Measurements from ENCODE around the gene C9orf57.

DNA sequence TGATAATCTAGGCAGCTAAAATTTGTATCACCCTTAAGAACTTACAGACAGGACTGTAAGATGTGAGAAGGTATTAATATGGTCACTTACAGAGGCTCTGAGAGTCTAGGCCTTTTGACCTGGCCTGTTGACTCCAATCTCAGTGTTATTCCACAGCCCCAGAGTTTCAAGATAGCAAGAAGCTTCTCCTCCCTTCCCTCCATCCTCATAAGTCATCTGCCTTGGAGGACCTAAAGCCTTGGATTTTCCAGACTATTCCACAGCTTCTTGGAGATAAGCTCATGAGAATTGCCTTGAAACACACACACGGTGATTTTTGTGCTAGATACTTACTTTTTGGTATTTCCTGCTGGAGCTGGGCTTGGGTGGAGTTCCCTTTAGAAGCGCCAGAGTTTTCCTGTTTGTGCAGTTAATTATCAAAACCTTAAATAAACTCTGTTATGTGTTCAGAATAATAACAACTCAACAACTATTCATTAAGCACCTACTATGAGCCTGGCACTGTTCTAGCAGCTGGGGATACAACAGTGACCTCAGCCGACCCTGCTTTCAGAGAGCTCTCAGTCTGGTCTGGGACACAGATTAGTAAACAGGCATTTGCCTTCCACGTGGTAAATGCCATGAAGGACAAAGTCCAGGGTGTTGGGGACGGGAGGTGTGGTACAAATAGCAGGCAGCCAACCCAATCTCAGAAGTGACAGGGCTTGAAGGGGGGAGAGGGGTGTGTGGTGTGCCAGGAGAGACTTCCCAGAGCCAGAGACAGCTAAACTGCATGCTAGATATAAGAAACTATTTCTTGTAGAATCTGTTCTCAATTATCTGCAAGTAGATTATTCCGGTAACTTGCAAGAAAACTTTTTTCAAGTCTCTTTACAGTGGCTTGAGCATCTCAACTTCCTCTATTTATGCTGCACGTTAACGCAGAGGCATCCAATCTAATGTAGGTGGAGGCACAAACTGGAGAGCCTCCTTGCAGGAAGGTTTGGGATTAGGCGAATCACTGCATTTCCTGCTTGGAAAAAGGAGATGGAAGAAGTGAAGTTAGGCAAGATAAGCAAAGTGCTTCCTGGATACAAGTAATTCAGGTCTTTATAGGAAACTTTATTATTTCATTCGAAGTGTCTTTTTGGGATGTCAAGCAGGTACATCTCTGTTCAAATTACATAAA is 55.9 kb upstream of the KLF9 start:
- PRO-cap, 2 experiments, result no peak in any of the 2 experiments
- RAMPAGE, long total RNA, 4 experiments, result no peak in any of the 4 experiments

- PRO-cap, 2 experiments, result no peak in any of the 2 experiments
- RAMPAGE, long total RNA, 4 experiments, result no peak in any of the 4 experiments
Measured at GRCh38 chr9:70475216-70475702, 60.8 kb upstream of the KLF9 start.

GRCh38 chr9:70480165-70481053 is 66.0 kb upstream of the KLF9 start:
- PRO-cap, 2 experiments, result peak in 2 of 2 experiments; most common plus-strand start chr9:70480772 (in 1); most common minus-strand start chr9:70480862 (in 2)
- RAMPAGE, long total RNA, 4 experiments, result start-site peak on the plus strand in 1 of 4 experiments, at chr9:70480768-70480796 at its widest, 5 reads per replicate; start-site peak on the minus strand in 2 of 4 experiments, at chr9:70480471-70480527 at its widest, 8 to 14 reads per replicate

- PRO-cap, 2 experiments, result no peak in any of the 2 experiments
- RAMPAGE, long total RNA, 4 experiments, result no peak in any of the 4 experiments
Measured at GRCh38 chr9:70589551-70590500, 175.4 kb upstream of the KLF9 start.

DNA sequence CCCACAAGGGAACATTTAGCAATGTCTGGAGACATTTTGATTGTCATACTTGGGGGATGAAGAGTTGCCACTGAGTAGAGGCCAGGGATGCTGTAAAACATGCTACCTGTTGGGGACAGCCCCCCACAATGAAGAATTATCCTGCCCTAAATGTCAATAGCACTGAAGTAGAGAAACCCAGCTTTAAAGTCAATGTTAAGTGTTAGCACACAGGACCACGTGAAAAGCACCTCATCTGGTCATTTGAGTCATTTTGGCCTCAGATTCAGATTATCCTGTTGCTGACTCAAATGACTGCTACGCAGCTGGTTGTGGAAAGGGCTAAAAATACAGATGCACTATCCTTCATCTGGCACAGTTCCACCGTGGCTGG is 195.0 kb upstream of the KLF9 start:
- PRO-cap, 2 experiments, result no peak in any of the 2 experiments
- RAMPAGE, long total RNA, 4 experiments, result no peak in any of the 4 experiments

DNA sequence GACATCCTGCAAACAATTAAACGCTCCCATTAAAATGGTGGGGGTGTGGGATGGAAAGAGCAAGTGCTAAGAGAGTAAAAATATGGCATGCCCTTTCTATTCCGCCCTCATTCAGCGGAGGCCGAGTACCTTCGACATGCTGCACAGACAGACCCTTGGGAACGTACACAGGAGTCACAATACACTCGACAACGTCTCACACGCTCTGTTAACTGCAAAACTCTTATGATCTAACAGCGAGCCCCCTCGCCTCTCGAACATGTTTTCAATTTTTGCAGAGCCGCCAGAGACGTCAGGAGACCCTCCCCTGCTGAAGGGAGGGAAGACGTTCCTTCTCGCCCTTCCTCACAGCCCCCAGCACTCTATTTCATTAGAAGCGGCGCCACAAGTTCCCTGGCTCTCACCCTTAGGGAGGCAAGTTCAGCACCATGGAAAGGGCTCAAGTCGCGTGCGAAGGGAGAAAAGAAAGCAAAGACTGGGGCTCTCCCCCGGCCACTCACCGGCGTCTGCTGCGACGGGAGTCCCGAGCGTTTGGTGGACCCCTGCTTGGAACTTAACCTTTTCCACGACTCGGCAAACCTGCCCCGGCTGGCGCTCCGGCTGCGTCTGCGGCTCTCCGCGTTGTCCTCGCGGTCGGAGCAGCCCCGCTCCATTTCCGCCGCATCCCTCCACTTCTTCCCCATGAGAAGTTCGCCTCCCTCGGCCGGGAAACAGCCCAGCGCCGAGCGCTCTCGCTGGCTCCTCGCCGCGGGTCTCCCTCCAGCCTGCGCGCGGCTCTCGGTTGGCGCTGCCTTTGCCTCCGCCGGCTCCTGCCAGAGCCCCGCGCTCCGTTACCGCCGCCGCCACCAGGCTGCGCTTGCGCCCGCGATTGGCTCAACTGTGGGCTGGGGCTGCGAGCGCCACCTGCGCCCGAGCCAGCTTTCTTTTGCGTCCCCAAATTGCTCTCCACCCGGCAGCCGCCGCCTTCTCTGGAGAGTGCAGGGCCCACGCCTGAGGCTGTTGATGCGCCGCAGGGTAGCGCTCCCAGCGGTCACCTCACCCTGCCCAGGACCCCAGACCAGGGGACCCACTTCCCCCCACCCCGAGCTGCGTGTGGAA is 321.8 kb downstream of the CEMIP2 start:
- PRO-cap, 2 experiments, result no peak in any of the 2 experiments
- RAMPAGE, long total RNA, 4 experiments, result no peak in any of the 4 experiments

DNA sequence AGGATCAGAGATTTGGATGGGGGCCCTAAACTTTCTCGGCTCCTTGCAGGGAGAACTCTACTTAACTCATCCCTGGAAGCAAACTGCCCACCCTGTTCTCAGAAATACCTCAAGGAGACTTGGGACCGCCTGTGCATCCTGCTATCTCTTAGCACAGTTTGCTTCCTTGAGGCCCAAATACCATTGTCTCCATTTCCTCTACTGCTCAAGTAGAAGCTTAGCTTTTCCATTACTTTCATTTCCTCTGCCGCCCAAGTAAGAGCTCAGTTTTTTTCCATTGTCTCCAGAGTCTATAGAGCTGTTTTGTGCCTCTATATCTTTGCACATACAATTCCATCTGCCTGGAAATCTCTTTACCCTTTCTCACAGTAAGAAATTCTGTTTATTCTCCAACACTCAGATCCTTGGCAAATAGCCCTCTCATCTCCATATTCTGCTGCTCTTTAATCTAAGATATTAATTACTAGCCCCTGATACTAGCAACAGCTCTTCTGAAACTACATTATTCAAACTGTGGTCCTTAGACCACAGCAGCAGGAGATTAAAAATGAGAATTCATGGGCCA is 137.8 kb downstream of the CEMIP2 start:
- PRO-cap, 2 experiments, result no peak in any of the 2 experiments
- RAMPAGE, long total RNA, 4 experiments, result no peak in any of the 4 experiments

DNA sequence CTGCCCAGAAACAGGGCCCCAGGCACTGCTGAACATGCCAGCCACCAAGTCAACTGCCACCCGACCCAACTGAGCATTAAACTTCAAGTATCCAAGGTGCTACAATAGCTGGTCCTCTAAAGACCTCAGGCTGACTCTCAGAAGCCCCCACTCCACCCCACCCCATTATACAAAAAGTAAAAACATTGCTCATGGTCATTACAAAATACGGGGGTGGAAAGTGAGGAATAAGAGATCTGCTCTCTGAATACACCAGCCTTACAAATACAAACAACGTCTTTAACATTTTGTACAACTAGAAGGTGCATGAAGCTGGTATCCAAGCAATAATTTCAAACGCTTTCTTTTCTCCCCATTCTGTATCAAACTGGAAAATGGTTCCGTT is 83.6 kb downstream of the CEMIP2 start:
- PRO-cap, 2 experiments, result no peak in any of the 2 experiments
- RAMPAGE, long total RNA, 4 experiments, result no peak in any of the 4 experiments

DNA sequence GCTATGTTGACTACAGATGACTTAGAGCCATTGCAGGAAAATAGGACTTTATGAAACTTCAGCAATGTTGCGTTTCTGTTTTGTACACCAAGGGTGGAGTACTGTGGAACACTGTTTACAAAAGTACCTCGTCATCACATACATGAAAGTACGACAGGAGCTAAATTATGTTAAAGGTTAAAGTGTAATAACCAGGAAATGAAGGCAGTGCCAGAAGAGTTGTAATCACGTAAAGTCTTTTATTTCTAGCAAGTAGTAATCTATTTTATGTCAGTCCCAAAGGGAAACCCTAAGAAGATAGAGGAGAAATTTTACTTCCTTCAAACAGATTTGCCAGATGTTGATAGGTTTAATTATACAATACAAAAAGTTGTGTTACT is 50.9 kb downstream of the C9orf85 start:
- PRO-cap, 2 experiments, result no peak in any of the 2 experiments
- RAMPAGE, long total RNA, 4 experiments, result no peak in any of the 4 experiments

GRCh38 chr9:72060492-72060863 is at the start of gene C9orf57:
Gene C9orf57, minus strand, starts transcription at chr9:72060613.
- PRO-cap, 2 experiments, result no peak in any of the 2 experiments
- RAMPAGE, long total RNA, 4 experiments, result no peak in any of the 4 experiments

- PRO-cap, 2 experiments, result no peak in any of the 2 experiments
- RAMPAGE, long total RNA, 4 experiments, result no peak in any of the 4 experiments
Measured at GRCh38 chr9:72355764-72356629, 9.0 kb downstream of the ZFAND5 start.

- PRO-cap, 2 experiments, result no peak in any of the 2 experiments
- RAMPAGE, long total RNA, 4 experiments, result no peak in any of the 4 experiments
Measured at GRCh38 chr9:72585753-72586271, 64.4 kb downstream of the TMC1 start.

DNA sequence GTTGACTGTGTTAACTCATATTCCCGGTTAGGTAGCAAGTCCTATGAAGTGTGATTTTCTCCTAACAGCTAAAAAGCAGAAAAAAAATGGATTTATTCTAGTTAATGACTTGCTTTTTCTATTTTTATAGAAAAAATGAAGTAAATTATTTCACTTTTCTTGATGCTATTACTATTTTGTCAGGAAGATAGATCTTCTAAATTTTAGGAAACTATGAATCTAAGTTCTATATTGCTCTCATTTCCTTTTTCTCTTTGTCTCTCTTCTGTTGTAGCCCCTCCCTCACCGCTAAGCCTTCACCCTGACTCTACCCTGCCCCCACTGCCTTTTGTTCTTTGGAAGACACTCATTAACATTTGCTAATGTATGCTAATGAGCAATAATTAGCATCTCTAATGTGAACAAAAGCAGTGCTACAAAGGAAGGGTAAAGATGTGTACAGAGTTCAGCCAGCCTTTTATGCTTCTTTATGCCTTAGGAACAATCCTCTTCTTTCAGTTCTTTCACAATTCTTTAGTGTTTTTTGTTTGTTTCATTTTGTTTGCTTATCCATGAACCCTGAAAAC is 159.1 kb downstream of the TMC1 start:
- PRO-cap, 2 experiments, result no peak in any of the 2 experiments
- RAMPAGE, long total RNA, 4 experiments, result no peak in any of the 4 experiments

DNA sequence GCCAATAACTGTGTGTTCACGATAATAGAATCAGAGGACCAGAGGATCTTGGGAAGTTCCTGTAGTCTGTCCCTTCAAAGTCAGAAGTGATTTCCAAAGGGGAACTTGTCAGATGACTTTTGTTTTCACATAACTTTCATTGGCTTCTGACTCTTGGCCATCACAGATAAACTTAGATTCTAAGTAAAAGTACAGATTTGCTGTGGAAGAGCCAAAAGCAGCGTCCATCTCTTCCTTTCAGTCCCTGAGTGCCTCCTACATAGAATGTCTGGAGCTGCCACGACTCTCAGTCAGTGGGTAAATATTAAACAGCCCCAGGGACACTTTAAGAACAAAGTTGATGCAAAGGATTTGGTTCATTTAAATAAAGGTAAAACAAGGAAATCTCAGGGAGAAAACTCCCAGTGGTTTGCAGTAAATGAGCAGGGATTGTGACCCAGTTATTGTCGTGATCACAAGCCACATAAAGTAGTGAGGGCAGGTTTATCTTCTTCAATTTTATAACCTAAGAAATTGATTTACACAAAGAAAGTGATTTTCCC is 125.3 kb downstream of the ALDH1A1 start:
- PRO-cap, 2 experiments, result no peak in any of the 2 experiments
- RAMPAGE, long total RNA, 4 experiments, result no peak in any of the 4 experiments

DNA sequence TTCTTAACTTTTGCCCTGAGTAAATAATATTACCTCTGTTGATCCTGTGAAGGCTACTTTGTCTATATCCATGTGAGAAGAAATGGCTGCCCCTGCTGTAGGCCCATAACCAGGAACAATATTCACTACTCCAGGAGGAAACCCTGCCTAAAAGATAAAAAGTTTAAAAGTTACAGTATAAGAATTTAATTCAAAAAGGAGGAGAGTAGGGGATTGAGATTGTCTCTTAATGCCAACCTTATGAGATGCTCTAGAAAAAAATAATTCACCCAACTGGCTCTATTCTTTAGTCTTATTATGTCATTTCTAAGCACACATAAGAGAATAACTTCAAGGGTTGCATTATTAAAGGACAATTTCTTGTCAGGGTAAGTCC is 28.9 kb downstream of the ALDH1A1 start:
- PRO-cap, 2 experiments, result no peak in any of the 2 experiments
- RAMPAGE, long total RNA, 4 experiments, result no peak in any of the 4 experiments

DNA sequence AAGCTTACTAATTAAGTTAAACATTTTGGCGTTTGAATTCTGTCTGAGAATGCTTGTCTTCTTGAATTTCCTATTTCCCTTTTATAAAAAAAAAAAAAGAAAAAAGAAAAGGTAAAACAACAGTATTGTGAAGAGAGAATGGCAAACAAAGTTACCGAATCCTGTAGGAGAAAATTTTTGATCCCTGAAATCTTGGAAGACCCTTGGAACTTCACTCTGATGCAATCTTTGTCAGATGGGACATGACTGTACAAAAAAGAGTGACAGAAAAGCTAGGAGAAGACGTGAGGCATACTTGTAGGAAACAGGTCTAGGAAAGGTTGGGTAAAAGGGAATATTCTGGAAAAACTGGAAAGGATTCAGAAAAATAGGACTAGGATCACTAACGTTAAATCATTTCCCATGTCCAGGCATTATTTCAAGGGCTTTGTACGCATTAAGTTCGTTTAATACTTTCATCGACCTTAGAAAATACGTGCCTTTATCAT is 3.1 kb downstream of the ALDH1A1 start:
- PRO-cap, 2 experiments, result no peak in any of the 2 experiments
- RAMPAGE, long total RNA, 4 experiments, result no peak in any of the 4 experiments

GRCh38 chr9:73038212-73039160 is 85.6 kb upstream of the ALDH1A1 start:
- PRO-cap, 2 experiments, result no peak in any of the 2 experiments
- RAMPAGE, long total RNA, 4 experiments, result no peak in any of the 4 experiments

- PRO-cap, 2 experiments, result no peak in any of the 2 experiments
- RAMPAGE, long total RNA, 4 experiments, result no peak in any of the 4 experiments
Measured at GRCh38 chr9:73061017-73061485, 90.6 kb upstream of the ANXA1 start.

- PRO-cap, 2 experiments, result no peak in any of the 2 experiments
- RAMPAGE, long total RNA, 4 experiments, result no peak in any of the 4 experiments
Measured at GRCh38 chr9:73259059-73259356, 107.3 kb downstream of the ANXA1 start.

GRCh38 chr9:73720609-73720912 is 568.9 kb downstream of the ANXA1 start:
- PRO-cap, 2 experiments, result no peak in any of the 2 experiments
- RAMPAGE, long total RNA, 4 experiments, result no peak in any of the 4 experiments